Measurements from ENCODE around the genes CSHL1 and CD79B.

GRCh38 chr17:62003600-62004303 lies 61.3 kb downstream of the MED13 start:
CAGE:
- cytosol, long polyA minus RNA = no peak
- cytosol, long polyA plus RNA = no peak
- long polyA plus RNA = no peak
- nucleus, long polyA minus RNA = no peak
- nucleus, long polyA plus RNA = no peak

CAGE:
- cytosol, long polyA minus RNA = no peak
- cytosol, long polyA plus RNA = no peak
- long polyA plus RNA = no peak
- nucleus, long polyA minus RNA = no peak
- nucleus, long polyA plus RNA = no peak
Measured at GRCh38 chr17:62470746-62471228, 7.8 kb upstream of the TLK2 start.

CAGE:
- cytosol, long polyA minus RNA = no peak
- cytosol, long polyA plus RNA = no peak
- long polyA plus RNA = no peak
- nucleus, long polyA minus RNA = no peak
- nucleus, long polyA plus RNA = no peak
Measured at GRCh38 chr17:62543485-62544514, 65.2 kb downstream of the TLK2 start.

DNA sequence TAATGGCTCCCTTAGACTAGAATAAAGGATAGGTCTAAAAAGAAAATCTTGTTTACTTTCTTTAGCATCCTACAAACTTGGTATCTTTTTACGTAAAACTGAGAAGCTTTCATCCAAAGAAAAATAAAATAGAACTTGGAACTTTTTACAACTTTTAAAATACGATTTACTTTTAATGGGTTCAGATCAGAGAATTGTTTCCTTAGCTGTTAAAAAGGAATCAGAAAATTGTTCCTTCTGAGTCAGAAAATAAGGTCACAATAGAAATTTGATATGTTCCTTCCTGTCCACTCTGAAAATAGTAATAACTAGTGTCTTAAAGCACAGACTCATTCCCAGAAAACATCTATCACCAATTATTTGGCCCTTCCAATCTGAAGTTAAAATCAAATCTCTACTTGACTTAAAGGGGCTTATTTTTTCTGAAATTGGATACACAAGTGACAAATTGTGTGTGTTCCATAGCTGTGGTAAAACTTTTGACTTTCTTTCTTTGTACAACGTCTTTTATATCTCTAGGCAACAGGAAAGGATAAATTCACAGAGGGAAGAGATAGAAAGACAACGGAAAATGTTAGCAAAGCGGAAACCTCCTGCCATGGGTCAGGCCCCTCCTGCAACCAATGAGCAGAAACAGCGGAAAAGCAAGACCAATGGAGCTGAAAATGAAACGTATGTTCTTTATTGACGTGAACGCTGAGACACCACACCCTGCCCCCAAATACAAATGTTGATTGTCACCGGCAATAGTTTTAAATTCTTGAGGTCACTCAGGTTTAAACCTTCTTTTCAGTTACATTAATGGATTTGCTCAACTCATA lies 54.6 kb upstream of the MRC2 start:
CAGE:
- cytosol, long polyA minus RNA = no peak
- cytosol, long polyA plus RNA = no peak
- long polyA plus RNA = no peak
- nucleus, long polyA minus RNA = no peak
- nucleus, long polyA plus RNA = no peak

DNA sequence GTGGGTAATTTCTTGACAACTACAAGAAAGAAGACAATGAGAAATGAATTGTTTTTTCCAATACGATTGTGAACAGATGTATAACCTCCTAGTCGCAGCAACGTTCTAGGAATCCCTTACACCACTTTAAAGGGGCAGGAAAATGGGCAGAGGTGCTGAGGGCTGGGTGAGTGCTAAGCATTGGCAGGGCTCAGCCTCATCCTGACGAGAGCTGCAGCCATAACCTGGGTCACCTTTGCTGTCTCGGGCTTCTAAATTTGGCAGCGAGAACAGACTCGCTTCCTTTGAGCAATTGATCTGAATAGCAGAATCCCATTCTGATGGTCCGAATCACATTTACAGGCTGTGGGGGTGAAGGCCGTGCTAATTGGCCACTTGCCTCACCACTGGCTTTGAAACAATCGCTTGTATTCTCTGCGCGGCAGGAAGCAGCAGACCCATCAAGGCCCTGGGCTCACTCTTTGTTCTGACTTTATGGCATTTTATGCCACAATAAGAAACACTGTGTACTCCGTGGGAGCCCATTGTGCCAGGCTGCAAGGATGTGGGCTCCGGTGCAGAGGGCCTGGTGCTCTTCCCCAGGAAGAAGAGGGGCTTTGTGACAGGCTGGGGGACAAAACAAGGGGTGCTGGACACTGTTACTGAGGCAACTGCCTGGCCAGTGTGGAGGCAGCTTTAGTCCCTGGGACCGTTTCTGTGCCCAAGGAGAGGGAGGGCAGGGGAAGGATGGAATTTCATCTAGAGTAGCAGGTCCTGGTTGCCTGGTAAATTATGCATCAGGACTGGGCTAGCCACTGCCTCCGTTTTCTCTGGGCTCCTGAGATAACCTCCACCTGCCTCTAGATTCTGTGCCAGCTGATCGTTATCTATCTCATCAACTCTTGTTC lies 78.3 kb downstream of the MRC2 start:
CAGE:
- cytosol, long polyA minus RNA = no peak
- cytosol, long polyA plus RNA = no peak
- long polyA plus RNA = no peak
- nucleus, long polyA minus RNA = no peak
- nucleus, long polyA plus RNA = no peak

DNA sequence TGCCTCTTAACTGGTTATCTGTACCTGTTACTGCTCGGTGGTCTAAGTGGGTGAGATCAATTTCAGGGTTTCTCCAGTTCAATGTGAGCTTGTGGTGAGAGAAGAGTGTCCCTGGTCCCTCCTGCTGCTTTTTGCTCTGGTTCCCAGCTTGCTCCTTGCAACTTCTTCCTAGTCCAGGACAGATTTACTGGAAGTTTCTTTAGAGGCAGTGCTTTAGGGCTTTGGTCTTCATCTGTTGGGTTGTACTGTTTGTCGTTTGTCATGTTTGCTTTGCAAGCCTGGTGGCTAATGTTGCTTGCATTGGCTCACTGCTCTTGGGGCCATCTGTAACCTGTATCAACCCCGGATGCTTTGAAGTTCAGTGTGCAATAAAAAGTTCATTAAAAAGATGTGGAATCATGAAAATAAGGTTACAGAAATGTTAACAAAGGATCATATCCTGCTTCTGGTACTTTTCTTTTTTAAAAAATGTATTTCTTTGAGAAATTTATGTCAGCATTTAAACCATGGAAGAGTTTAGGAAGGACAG lies 82.5 kb downstream of the MRC2 start:
CAGE:
- cytosol, long polyA minus RNA = no peak
- cytosol, long polyA plus RNA = no peak
- long polyA plus RNA = no peak
- nucleus, long polyA minus RNA = no peak
- nucleus, long polyA plus RNA = no peak

DNA sequence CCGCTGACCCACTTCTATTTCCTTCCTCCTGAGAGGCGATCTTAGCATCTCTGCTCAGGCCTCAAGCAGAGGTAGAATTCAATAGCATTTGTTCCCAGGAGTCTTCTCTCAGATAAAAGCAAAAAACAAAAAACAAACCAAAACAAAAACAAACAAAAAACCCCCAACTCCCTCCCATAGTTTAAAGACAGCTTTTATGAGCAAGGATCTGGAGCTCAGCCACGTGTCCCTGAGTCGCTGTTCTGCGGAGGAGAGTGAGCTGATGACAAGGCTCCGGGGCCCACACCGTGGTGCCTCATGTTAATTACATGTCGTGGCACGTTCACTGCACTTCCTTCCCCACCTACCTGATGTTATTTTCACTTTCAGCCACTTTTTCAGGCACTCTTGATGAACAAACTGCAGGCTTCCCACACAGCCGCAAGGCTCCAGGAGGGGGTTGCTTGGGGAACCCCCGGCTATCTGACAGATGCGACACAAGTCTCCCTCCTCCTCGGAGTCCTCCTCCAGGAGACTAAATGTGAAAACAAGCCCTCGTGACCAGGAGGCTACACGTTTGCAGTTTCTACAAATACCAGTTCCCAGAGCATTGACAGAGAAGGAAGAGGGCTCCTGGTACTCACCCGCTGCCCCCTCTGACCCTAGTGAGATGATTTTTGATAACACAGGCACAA lies 83.4 kb downstream of the MARCHF10 start:
CAGE:
- cytosol, long polyA minus RNA = no peak
- cytosol, long polyA plus RNA = no peak
- long polyA plus RNA = no peak
- nucleus, long polyA minus RNA = no peak
- nucleus, long polyA plus RNA = no peak

DNA sequence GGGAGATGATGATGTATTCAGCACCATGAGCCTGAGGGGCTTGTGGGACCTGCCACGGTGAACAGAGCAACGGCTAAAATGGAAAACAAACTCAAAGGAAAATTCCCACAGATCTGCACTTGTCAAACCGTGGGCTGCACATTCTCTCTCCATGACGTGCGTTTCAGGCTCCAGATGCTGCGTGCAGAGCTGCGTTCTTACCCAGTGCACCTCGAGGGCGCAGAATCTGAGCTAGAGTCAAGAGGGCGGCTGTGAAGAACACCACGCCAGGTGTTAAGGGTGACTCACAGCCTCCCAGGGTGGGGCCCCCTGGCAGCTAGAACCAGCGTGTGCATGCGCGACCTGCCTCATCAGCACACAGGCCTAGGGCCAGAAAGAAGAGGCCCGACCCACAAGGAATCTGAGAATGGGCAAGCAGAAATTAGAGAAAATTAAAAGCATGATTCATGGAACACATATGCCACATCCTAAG lies 29.2 kb downstream of the MARCHF10 start:
CAGE:
- cytosol, long polyA minus RNA = no peak
- cytosol, long polyA plus RNA = no peak
- long polyA plus RNA = no peak
- nucleus, long polyA minus RNA = no peak
- nucleus, long polyA plus RNA = no peak

GRCh38 chr17:62966862-62967743 lies 1.1 kb downstream of the TANC2 start:
CAGE:
- cytosol, long polyA minus RNA = no peak
- cytosol, long polyA plus RNA = no peak
- long polyA plus RNA = no peak
- nucleus, long polyA minus RNA = no peak
- nucleus, long polyA plus RNA = no peak

GRCh38 chr17:63433602-63434536 lies 12.2 kb downstream of the CYB561 start:
CAGE:
- cytosol, long polyA minus RNA = no peak
- cytosol, long polyA plus RNA = no peak
- long polyA plus RNA = no peak
- nucleus, long polyA minus RNA = no peak
- nucleus, long polyA plus RNA = no peak

DNA sequence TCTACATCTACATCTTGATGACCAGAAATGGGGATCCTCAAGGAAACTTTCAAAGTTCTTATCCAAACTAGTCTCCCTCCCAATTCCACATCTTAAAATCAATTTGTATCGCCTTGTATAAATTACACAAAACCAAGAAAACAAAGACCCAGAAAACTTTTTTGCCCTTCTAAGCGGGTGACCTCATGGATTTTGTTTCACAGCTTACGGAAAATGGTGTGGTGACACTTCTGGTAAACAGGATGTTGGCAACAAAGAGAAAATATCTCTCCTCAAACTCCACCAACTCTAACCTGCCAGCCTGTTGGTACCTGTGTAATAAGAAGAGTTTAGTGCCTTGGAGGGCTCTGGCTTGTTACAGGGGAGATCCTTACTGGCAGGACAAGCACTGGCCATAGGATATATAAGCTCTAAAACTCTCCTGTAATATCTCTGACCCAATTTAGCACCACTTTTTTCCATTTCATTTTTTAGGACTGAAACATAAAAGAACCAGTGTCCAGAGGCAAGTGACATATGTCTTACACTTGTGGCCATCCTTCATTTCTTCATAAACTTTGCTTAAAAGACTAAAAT lies 9.5 kb downstream of the TACO1 start:
CAGE:
- cytosol, long polyA minus RNA = no peak
- cytosol, long polyA plus RNA = no peak
- long polyA plus RNA = no peak
- nucleus, long polyA minus RNA = no peak
- nucleus, long polyA plus RNA = no peak

GRCh38 chr17:63700629-63701197 lies 788 bp upstream of the LIMD2 start:
CAGE:
- cytosol, long polyA minus RNA = no peak
- cytosol, long polyA plus RNA = no peak
- long polyA plus RNA = no peak
- nucleus, long polyA minus RNA = no peak
- nucleus, long polyA plus RNA = no peak

DNA sequence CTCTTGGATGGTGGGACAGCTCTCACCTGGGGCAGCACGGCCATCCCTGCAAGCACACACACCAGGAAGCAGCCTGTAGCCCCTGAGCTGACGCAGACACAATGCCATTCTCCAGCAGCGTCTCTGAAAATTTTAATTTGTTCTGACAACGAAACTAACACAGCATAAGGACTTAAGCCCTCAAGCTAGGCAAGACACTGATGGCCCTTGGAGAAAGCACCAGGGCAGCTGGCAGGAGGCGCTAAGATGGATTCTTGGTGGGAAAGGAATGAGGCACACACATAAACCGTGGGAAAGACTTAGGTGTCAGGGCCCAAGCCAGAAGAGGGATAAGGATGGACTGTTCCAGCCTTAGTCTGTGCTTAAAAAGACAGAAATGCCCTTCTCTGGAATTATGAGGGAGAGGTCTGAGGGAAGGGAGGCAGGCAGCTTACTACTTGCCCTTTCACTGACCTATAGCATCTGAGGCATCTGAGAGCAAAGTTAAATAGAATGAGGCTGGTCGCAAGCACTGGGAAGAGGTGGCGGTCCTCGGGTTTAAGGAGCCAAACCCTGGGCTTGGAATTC lies 2.9 kb upstream of the LIMD2 start:
CAGE:
- cytosol, long polyA minus RNA = no peak
- cytosol, long polyA plus RNA = no peak
- long polyA plus RNA = no peak
- nucleus, long polyA minus RNA = no peak
- nucleus, long polyA plus RNA = no peak

CAGE:
- cytosol, long polyA minus RNA = no peak
- cytosol, long polyA plus RNA = no peak
- long polyA plus RNA = no peak
- nucleus, long polyA minus RNA = no peak
- nucleus, long polyA plus RNA = no peak
Measured at GRCh38 chr17:63824537-63825320, 2.5 kb upstream of the PSMC5 start.

CAGE:
- cytosol, long polyA minus RNA = no peak
- cytosol, long polyA plus RNA = no peak
- long polyA plus RNA = no peak
- nucleus, long polyA minus RNA = no peak
- nucleus, long polyA plus RNA = no peak
Measured at GRCh38 chr17:63832406-63833462, 5.3 kb upstream of the FTSJ3 start.

DNA sequence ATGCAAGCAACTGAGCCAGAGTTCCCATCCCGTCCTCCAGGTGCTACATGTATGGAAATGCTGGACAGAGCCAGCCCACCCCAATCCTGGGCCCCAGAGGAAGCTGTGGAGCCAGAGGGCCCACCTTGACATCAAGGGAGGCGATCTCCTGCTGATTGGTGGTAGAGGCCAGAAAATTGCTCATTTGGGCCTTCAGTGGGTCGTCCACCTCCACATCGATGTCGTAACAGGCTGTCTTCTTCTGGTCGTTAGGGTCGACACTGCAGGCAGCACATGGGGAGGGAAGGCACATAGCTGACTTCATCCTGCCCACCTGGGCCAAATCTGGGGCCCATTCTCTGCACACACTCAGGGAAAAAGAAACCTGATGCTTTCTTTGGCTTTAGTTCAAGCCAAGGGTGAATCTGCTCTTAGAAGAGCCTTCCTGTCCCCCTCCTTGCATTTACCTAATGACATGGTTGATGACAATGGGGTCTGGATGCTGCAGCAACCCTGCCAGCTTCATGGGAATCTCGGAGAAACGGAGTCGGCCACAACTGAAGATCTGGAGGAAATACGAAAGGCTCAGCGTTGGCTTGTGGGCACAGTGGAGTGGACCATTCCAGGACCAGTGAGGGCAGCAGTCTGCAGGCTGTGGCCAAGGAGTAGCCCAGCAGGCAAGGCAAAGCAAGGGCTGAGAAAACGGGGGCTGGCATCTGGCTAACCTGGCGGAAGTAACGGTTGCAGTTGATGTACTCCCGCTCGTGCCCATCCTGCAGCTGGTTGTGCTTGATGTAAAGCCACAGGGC lies 6.2 kb upstream of the FTSJ3 start:
CAGE:
- cytosol, long polyA minus RNA = no peak
- cytosol, long polyA plus RNA = no peak
- long polyA plus RNA = no peak
- nucleus, long polyA minus RNA = no peak
- nucleus, long polyA plus RNA = no peak

GRCh38 chr17:63911069-63911513 lies at the start of gene CSHL1:
TSS of gene CSHL1 (minus strand) at chr17:63911258.
CAGE:
- cytosol, long polyA minus RNA = no peak
- cytosol, long polyA plus RNA = no peak
- long polyA plus RNA = no peak
- nucleus, long polyA minus RNA = no peak
- nucleus, long polyA plus RNA = no peak

DNA sequence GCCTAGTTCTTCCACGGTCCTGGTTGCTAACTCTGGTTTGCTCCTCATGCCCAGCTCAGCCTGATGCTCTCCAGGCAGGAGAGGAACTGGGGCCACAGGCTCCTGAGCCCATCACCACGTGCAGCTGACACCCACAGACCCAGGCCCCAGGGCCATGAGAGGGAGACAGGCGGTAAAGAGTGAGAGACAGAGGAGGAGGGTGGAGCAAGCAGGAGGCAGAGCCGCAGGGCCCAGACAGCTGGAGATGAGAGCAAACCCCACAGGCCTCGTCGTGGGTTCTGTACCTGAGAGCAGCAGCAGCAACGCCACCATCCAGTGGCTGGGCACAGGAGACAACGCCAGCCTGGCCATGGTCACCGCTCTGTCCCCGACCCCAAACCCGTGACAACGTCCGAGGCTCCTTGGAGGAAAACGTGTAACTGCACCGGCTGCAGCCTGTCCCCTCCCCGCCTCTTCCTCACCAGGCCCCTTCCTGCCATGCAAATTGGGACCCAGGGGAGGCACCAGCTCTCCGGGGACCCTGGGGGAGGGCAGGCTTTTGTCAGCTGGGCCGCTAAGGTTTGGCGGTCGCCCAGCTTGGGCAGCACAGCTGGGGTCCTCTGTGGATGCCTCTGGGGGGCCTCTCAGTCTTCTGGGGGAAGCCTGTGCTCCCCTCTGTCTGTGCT lies at the start of gene CD79B:
Gene CD79B, minus strand, starts transcription at position 421 of the 665 bp plus-strand sequence.
CAGE:
- cytosol, long polyA minus RNA = no peak
- cytosol, long polyA plus RNA = no peak
- long polyA plus RNA = no peak
- nucleus, long polyA minus RNA = no peak
- nucleus, long polyA plus RNA = no peak

DNA sequence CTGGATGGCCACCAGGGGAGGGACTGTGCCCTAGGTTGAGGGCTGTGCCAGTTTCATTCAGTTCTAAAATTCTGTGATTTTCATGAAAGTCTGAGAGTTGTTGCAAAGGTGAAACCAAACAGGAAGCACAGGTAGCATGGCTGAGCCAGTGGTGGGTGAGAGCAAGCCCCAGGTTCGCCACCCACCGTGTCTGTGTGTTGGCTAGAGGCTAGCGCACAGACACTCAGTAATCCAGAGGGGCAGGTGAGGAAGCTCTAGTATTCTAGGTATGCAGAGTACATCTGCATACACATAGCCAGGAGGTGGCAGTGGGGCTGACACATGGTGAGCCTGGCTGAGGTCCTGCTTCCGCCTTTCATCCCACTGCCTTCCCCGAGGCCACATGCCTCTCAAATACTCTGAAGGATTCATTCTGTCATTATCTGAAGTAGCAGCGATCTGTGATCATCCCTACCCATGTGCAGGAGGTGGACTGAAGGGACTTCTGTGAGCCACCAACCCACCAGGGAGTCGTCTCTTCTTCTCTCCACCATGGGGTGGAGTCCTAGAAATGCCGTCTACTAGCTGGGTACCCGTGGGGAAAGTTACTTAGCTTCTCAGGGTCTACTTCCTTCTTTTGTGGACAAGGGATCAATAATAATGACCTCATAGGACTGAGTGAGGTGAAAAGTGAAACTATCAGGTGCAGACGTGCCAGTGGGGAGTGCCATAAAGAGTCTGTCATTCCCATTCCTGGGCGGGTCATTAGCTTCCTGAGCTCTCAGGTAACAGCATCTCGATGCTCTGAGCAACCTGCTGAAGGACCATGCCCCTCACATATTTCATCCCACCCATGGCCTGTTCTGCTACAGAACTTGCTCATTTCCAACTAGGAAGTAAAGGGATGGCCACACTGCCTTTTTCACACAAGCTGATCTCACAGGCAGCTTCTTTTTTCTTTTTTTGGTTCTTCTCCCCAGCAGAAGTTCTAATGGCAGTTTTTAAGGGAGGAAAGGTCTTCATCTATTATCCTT lies 36.1 kb upstream of the ICAM2 start:
CAGE:
- cytosol, long polyA minus RNA = no peak
- cytosol, long polyA plus RNA = no peak
- long polyA plus RNA = no peak
- nucleus, long polyA minus RNA = no peak
- nucleus, long polyA plus RNA = no peak

DNA sequence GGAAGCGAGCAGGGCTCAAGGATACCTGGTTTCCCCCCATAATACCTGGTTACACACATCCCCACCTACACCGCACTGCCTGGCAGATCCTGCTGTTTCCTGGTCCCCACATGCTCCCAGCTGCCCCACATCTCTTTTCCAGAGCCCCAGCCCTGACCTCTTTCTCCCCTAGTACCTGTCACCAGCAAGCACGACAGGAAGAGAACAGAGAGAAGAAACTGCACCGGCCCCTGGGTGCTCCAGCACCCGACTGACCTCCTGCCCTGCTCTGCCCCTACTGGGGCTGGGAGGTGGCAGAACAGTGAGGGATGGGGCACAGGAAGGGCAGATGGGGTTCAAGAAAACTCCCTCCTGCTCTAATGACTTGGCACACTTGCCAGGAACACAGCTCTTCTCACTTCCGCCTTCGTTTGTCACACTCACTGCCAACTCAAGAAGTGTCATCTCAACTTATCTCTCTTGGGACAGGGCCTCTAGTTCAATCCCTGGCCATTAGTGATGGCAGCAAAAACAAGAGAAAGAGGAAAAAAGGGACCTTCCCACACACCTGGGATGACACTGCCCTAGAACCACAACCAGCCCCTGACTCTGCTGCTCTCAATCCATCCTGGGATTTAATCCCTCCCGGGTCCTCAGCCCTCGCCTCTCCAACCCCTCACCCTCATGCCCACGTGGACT lies 42.6 kb upstream of the ICAM2 start:
CAGE:
- cytosol, long polyA minus RNA = no peak
- cytosol, long polyA plus RNA = no peak
- long polyA plus RNA = no peak
- nucleus, long polyA minus RNA = no peak
- nucleus, long polyA plus RNA = no peak

All from keratinocyte (primary cell).